Thoracic aorta endothelial cell (primary cell): ENCODE data around the genes MYMX and TMEM151B.

DNA sequence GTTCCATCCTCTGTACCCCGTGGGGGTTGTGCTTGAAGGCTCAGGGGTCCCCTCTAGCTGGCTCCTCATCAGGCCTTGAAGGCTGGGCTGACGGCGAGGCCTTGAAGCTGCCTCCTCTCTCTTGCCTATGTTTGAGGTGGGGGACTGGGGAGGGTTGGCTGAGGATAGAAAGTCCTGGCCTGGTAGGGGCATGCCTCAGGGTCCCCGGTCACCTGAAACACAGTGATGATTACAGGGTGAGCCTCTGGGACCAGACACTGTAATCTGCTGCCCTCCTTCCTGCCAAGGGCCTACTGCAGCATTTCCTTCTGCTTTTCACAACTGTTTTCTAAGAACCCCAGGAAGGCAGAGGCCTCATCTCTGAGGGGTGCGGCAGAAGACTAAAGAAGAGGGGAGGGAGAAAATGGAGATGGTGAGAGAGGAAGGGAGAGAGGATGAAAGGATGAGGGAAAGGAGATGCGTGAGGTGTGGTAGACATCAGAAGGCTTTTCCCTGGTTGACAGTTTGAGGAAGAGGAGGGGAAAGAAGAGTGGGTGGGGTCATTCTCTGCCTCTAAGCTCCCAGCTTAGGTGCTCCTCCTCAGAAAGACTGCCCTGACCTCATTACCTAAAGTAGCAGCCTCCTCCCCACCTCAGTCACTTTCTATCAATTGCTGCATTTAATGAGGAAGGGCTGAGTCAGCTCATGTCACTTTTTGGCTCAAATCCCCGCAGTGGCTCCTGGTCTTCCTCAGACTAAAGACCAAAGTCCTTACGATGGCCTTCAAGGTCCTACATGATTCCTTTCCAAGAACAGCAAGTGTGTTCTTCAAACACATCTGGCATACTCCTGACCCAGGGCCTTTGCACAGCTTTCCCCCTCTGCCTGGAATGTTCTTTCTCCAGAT is 29.8 kb downstream of the VEGFA start:
- CAGE, long polyA plus RNA, result no peak

DNA sequence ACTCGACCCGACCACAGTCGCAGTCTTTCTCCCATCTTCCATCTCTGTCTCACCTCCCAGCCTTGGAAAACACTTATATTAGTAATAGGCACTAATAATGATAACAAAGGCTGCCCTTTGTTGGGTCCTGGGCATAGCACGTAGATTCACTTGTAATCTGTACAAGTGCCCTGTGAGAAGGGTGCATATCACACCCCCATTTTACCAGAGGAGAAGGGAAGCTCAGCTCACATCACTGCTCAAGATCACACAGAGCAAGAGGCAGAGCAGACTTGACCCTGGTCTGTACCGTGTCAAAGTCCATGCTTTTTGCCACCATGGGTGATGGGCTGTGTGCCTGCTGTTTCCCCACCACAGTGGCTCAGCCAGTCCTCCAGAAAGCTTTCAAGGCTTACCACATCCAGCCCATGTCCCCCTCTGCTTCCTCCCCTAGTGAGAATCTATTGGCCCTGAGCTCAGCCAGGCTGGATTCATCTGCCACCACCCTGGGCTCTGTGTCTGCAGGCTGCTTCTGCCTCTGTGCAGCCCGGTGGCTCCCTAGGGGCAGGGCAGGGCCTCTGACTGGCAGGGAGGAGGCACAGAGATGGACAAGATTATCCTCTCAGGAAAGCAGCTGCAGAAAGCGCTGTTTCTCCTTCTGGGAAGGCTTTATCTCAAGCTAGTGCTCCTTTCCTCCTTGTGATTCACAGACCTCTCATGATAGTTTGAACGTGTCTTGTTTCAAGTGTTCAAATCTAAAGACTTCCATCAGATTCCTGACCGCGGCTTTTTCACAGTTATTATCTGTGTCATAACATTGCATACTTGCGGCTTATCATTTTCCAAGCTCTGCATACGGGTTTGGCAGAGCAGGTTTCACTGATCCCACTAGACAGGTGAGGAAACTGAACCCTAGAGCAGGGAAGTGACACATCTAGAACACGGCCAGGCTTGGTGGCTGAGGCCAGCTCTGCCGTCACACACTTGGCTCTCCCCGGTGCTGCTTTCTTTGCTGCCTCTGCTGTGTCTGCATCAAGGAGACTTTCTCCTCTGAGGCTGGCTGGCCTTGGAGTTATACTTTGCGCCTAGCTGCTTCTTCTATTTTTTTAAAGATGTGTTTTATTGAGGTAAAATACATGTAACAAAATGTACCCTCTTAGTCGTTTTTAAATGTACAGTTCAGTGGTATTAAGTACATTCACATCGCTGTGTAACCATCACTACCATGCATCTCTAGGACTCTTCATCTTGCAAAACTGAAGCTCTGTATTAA is 37.5 kb downstream of the VEGFA start:
- CAGE, long polyA plus RNA, result no peak

DNA sequence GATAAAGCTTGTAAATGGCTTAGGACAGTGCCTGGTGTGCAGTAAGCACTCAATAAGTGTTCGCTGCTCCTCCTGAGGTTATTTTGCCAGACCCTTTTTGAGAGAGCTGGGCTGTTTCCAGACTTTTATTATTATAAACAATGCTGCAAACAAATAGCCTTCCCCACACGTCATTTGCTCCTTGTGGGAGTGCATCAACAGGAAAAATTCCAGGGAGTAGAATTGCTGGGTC is 70.7 kb downstream of the VEGFA start:
- CAGE, long polyA plus RNA, result no peak

DNA sequence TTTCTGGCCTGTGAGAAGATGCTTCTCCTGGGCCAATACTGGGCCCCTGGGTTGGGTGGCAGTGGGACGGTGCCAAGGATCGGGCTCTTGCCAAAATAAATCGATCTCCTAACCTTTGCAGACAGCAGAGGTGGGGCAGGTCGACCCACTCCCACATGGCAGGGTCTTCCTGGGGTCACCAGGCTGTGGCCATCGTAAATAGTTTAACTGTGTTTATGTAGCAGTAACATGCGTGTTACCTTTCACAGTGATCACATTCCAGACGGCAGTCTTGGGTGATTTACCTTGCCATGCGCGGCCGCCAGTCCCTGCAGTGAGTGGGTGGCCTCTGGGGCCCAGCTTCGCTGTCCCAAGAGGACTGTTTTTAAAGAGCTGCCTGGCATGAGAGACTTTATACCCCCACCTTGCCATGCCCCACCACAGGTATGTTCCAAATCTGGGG is 152.0 kb downstream of the VEGFA start:
- CAGE, long polyA plus RNA, result no peak

DNA sequence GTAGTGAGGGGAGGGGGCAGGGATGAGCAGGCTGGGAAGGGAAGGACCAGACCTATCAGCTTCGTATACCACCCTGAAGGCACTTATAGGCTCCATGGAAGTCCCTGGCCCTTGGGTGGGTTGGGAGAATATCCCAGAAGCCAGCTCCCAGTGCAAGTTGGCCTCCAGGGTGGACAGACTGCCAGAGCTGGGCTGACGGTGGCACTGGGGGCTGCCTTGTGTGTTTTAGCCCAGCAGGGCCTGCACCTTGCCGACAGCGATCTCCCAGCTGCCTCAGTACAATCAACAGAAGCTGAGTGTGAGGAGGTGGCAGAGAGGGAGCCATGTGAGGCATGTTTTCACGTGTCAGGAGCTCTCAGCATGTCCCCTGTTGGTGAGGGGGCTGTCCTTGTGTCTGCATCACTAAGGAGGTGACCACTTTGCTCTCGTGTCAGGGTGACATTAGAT is 159.5 kb downstream of the VEGFA start:
- CAGE, long polyA plus RNA, result no peak

DNA sequence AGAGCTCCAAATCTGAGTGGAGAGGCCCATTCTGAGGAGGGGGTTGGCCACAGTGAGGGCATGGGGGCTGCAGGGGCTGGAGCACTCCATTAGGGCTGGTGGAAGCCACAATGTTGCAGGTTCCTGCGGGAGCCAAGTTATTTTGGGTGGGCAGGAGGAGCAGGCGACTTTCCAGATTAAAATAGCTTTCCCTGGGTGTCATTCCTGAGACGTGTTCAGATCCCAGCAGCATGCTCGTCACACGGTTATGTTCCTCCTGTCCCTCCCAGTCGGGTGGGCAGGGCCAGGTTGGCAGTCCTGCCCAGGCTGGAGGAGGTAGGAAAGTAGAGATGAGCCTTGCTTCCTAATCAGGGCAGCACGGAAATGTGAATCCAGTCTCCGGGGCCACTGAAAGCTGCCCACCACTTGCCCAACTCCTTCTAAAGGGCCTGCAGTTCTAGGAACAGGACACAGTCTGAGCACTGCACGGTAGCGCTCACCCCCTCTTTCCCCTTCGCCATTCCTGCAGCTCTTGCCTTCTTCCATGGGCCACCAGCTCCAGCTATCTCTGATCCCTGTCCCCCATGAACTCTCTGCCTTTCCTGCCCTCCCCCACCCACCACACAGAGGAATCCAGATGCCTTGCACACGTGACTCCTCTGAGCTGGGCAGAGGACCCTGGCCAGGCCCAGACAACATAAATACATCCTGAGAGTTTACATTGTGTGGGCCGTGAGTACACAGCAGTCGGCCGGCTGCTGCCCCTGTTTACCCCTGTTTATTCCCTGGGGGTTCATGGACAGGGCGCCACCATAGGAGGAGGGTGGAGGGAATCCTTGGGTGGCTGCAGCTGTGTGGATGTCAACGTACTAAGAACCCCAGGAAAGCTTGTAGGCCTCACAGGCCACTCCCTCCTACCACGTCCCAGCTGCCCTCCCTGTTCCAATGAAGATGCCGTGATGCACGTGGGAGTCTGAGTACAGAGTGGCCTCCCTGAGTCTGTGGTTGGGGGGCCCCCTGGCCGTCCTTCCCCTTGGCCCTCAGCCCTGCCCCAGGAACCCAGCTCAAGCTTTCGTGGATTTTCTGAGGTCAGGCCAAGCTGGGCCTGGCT is 136.7 kb downstream of the MRPL14 start:
- CAGE, long polyA plus RNA, result no peak

- CAGE, long polyA plus RNA, result no peak
These were observed 40.2 kb downstream of the MRPL14 start for GRCh38 chr6:44086972-44087474.

DNA sequence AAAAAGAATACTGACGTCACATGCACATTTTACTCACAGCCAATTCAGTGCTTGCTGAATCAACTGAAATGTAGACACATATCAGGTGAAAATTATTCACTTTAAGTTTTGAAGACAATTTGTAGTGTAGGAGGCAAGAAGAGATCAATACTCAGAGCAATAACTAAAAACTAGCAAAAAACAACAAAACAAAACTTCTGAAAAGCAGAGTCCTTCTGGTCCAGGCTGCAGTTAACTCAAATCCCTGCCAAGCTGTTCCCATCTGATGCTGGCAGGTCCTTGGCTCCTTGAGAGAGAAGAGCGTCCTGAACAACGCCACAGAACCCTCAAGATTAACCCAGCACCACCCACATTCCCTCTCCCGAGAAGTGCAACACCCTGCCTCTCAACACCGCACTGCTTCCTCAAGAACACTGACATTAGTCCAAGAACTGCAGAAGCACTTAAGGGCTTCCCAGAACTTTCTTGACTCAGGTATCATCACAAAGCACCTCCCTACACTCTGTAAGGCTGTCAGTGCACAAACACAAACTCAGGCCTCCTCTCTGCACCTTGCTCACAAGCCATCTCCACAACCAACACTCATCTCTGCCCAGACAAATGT is 7.6 kb downstream of the MRPL14 start:
- CAGE, long polyA plus RNA, result no peak

GRCh38 chr6:44146645-44147246 is 11.9 kb upstream of the CAPN11 start:
- CAGE, long polyA plus RNA, result no peak

DNA sequence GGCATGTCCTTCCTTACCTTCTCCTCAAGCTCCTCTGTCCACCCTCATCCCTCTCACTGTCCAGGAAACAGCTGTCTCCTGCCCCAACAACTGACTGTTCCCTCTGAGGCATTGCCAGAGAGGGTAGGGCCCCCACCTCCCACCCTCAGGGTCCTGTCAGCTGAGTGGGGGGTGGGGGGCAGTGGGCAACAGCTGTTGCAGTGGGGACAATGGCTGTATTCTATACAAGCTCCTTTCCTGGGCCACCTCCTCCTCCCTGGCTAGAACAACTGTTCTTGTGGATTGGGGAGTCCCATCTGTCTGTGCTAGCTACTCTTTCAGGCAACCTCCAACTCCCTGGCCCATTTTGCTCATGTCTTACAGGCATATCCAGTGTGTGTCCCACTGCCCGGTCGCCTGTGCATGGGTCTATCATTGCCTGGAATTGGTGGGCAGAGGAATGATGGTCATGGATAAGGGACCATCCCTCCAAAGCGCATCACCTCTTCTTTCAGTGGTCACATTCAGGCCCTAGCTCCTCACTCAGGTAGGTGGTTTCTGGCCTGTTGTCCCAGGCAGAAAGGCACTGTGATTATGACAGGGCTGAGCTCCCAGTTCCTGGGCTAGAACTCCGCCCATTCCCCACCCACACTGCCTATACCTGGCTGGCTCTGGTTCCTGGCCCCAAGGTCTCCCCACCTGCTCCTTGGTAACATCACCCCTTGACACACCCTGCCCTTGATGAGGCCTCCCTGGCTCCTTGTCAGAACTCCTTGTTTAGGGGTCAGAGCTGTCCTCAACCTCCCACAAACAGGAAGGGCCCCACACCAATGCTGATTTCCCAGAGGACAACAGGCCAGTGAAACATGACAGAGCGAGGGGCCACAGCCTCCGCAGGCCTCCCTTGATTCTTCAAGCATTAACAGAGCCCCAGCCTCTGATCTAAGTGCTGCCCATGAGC is 15.8 kb upstream of the MYMX start:
- CAGE, long polyA plus RNA, result no peak

DNA sequence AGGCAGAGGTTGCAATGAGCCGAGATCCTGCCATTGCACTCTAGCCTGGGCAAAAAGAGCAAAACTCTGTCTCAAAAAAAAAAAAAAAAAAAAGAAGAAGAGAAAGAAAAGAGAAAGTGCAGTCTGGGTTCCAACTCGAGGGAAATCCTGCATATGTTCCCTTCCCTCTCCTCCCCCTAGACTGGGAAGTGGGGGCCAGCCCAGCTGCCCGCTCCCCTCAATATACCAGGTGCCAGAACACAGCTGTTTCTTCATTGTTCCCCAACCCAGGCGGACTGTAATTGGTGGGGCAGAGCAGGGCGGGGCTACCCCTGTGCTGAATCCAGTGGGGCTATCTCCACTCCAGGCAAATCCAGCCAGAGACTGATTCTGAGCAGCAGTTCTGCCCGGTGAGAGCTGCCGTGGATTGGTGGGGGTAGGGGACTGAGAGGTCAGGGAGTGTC is at the start of gene MYMX:
TSS of gene MYMX (plus strand) at position 347 of the 443 bp plus-strand sequence.
- CAGE, long polyA plus RNA, result no peak

DNA sequence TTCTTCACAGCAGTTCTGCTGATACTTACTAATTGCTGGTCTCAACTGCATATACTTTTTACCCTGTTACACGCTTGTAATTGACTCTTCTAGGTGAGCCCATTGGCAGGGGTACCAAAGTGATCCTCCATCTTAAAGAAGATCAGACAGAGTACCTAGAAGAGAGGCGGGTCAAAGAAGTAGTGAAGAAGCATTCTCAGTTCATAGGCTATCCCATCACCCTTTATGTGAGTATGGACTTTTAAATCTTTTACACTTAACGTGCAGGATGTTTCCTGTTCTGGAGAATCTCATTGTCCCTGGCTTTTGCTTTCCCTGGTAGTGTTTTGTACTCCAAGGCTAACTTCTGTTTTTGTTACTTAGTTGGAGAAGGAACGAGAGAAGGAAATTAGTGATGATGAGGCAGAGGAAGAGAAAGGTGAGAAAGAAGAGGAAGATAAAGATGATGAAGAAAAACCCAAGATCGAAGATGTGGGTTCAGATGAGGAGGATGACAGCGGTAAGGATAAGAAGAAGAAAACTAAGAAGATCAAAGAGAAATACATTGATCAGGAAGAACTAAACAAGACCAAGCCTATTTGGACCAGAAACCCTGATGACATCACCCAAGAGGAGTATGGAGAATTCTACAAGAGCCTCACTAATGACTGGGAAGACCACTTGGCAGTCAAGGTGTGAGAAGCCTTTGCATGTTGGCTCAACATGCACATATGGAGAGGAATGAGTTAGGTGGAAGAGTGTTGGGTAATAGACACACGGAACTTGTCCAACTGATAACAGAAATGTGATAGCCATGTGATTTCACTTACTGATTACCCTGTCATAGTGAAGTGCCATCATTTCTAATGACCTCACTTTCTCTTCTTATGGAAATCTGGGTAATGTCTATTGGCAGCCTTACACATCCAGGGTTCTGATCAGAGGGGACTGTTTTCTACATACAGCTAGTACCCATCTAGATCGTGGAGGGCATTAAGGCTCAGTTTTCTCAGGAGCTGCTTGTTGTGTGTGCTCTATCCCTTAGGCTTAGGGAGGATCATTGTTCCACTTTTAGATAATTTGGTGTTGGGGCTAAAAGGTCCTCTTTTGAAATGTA is 3.4 kb downstream of the HSP90AB1 start:
- CAGE, long polyA plus RNA, result no peak

GRCh38 chr6:44251286-44251630 is 4.4 kb downstream of the HSP90AB1 start:
- CAGE, long polyA plus RNA, result no peak

- CAGE, long polyA plus RNA, result no peak
These were observed at the start of gene TMEM151B for GRCh38 chr6:44269823-44270907. TMEM151B (plus strand) TSS chr6:44270450.

DNA sequence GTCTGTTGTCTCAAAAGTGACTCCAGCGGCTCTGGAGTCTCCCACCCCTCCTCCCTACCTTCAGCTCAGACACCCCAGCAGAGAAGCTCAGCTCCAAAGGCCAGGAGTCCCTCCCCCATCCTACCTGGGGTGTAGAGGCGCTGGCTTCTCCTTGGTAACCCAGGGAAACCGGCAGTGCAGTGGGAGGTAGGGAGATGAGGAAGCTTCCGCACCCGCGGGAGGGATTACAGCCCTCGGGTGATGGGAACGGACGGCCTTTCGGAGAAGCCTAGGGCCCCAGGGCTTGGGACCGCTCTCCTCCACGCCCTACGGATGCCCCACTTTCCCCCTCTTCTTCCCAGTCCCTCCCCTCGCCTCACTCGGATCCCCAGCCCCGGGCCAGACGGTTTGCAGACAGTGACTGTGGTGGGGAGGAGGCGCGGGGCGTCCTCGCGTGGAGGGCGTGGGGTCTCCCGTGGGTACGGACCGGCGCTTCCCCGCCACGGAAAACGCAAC is 424 bp downstream of the TCTE1 start:
- CAGE, long polyA plus RNA, result no peak

- CAGE, long polyA plus RNA, result no peak
These were observed 5.7 kb upstream of the CDC5L start for GRCh38 chr6:44381730-44382296.

DNA sequence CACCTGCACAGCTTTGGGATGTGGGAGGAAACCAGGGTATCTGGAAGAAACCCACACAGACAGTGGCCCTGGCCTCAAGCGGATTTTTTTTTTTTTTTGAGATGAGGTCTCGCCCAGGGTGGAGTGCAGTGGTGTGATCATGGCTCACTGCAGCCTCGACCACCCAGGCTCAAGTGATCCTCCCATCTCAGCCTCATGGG is 3.5 kb upstream of the CDC5L start:
- CAGE, long polyA plus RNA, result no peak

DNA sequence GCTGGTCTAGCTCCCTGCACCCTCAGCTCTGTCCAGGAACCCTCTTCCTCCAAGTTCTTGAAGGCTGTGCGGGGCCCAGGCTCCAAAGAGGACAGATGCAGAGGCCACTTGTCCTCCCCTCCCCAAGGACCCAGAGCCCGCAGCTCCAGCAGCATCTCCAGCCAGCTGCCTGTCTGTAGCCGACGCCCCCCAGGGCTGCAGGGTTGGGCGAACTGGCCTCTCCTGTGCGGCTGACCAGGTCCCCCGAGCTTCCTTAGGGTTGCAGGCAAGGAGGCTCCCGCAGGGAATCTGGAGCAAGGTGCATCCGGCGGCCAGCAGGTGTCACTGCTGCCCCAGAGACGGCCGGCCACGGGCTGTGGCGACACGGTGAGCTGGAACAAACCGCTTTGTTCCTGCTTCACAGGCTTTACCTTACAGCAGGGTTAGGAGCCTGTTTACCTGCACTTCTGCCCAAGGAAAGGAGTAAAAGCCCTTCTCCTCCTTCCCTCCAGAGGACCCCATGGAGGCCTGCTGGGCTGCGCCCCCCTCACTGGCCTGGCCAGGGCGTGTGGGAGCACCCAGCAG is 88.1 kb downstream of the CDC5L start:
- CAGE, long polyA plus RNA, result no peak

GRCh38 chr6:44489877-44490691 is 102.6 kb downstream of the CDC5L start:
- CAGE, long polyA plus RNA, result no peak

GRCh38 chr6:44665584-44666049 is 278.1 kb downstream of the CDC5L start:
- CAGE, long polyA plus RNA, result no peak